Mesangial cell (primary cell): ENCODE results near the genes MORC4, COL4A6 and AMMECR1.

DNA sequence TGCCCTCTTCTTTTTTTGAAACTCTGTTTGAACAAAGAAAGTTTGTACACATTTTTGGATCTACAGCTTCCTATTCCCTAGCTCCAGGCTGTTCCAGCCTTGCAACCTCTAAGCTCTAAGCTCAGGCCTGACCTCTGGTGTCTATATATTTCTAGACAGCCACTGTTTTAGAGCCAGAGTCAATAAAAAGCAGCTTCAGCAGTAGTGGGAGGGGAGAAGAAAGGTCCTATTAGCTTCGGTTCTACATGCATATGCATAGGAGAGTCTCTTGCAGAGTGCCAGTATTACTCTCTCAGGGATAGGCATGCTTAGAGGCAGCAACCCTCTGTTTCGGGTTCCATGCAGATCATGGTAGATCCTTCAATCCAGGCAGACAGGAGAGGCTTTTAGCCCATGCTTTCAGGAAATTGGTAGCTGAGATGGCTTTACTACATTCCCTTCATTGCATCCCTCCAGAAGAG lies 39.8 kb downstream of the CLDN2 start:
- RAMPAGE, long total RNA = no peak

- RAMPAGE, long total RNA = no peak
Measured at GRCh38 chrX:106999926-107000659, at the start of gene MORC4. MORC4 (minus strand) TSS chrX:107000212.

- RAMPAGE, long total RNA = no peak
Measured at GRCh38 chrX:107451123-107451510, 1.7 kb downstream of the FRMPD3 start.

- RAMPAGE, long total RNA = no peak
Measured at GRCh38 chrX:107701482-107702076, 73.3 kb downstream of the PRPS1 start.

DNA sequence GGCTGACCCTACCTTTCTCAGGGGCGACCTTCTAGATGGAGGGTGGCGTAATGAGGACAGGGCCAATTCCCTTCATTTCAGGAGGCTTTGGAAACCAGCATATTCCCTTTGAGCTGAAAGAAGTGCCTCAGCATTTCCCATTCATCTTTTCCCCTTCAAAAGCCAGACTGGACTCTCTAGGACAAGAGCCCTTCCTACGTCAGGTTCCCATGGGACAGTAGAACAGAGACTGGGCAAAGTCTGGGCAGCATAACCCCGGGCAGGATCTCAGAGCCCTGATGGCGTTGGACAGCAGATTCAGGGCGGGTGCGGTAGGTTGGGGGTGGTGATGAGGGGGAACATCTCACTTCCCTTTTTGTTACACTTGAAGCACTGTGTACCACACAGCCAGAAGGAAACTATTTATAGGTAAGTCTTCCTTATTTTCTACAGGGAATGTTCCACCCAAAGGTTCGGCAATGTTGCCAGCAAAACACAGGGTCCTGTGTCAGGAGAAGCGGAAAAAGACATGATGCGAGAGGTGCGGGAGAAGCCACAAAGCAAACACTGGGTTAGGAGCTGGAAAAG lies 54.3 kb downstream of the TSC22D3 start:
- RAMPAGE, long total RNA = no peak

GRCh38 chrX:107724377-107724943 lies 51.1 kb downstream of the TSC22D3 start:
- RAMPAGE, long total RNA = no peak

GRCh38 chrX:107827104-107827260 lies 1.3 kb downstream of the MID2 start:
- RAMPAGE, long total RNA = no peak

GRCh38 chrX:108153600-108154112 lies 62.1 kb downstream of the ATG4A start:
- RAMPAGE, long total RNA = no peak

- RAMPAGE, long total RNA = no peak
Measured at GRCh38 chrX:108438111-108438652, at the start of gene COL4A6. COL4A6 (minus strand) TSS chrX:108438422.

- RAMPAGE, long total RNA = no peak
Measured at GRCh38 chrX:108625901-108626123, 110.6 kb downstream of the IRS4 start.

DNA sequence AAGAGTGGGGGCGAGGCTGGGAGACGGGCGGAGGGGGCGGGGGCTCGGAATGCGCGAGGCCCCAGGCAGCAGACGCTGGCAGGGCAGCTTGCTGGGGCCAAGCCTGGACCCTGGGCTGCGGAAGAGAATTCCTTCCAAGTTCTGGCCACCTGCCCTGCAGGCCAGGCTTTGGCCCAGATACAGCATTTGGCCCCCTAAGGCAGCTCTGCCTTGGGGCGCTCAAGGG lies 271 bp upstream of the KCNE5 start:
- RAMPAGE, long total RNA = no peak

DNA sequence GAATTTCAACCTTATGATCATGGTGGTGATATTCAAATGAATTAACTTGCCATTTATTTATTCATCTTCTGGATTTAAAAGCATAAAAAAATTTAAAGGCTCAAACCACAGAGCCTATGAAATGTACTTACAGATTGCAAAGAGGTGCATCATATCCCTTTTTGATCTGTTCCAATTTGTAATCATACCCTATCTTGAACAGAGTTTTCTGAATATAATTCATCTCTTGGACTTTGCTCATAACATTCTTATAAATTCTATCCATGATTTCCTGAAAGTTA lies 43.9 kb upstream of the KCNE5 start:
- RAMPAGE, long total RNA = no peak

GRCh38 chrX:109688184-109689134 lies 44.6 kb downstream of the ACSL4 start:
- RAMPAGE, long total RNA = no peak

DNA sequence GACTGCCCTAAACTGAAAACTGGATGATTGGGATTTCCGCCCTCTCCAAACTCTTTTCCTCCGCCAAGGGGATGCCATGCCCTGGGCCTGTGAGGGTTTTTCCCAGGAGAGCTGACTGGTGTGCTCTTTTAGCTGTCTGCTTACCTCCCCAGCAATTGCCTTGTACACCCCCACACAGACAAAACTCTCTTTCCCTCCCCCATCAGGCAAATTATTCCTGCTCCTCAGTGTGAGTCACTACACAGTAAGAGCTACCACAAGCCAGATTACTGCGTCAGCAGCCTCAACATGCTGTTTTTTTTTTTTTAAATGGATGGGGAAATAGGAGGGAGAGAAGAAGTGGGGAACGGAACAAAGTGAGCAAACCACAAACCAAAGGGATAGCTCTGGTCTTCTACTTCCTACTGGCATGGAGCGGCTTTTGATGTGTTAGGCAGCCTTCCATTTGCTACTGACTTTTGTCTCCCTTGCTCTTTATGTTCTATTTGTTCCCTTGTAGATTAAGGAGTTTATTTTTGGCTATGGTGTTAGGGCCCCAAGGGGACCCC lies 107.5 kb upstream of the ACSL4 start:
- RAMPAGE, long total RNA = no peak

DNA sequence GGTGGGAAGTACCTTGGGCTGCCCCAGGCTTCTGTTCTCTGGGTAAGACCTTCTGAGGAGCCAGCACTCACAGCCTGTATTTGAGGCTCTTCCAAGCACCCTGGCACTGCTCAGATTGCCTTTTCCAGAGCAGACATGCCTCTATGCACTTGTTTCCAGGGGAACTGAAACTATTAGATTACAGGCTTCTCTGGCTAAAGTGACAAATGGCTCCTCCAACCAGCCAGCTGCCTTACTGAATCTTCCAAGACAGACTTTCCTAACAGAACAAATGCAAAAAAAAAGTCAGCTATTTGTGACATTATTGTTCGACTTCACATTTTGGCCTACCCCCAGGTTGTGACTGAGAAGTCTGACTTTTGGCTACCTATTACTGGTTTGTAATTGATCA lies 111.4 kb upstream of the ACSL4 start:
- RAMPAGE, long total RNA = no peak

- RAMPAGE, long total RNA = no peak
Measured at GRCh38 chrX:110003444-110003701, 459 bp downstream of the TMEM164 start.

DNA sequence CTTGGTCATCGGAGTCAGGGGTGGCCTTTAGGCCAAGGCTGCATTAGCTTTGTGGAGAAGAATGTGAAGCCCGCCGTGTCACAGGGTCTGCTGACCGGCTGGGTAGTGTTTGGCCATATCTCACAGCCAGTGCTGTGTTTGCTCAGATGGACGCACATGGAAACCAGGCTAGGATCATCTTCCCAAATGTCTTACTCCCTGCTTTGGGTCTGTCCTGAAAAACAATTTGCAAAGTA lies 13.0 kb downstream of the TMEM164 start:
- RAMPAGE, long total RNA = no peak

GRCh38 chrX:110158915-110159628 lies 156.2 kb downstream of the TMEM164 start:
- RAMPAGE, long total RNA = no peak

DNA sequence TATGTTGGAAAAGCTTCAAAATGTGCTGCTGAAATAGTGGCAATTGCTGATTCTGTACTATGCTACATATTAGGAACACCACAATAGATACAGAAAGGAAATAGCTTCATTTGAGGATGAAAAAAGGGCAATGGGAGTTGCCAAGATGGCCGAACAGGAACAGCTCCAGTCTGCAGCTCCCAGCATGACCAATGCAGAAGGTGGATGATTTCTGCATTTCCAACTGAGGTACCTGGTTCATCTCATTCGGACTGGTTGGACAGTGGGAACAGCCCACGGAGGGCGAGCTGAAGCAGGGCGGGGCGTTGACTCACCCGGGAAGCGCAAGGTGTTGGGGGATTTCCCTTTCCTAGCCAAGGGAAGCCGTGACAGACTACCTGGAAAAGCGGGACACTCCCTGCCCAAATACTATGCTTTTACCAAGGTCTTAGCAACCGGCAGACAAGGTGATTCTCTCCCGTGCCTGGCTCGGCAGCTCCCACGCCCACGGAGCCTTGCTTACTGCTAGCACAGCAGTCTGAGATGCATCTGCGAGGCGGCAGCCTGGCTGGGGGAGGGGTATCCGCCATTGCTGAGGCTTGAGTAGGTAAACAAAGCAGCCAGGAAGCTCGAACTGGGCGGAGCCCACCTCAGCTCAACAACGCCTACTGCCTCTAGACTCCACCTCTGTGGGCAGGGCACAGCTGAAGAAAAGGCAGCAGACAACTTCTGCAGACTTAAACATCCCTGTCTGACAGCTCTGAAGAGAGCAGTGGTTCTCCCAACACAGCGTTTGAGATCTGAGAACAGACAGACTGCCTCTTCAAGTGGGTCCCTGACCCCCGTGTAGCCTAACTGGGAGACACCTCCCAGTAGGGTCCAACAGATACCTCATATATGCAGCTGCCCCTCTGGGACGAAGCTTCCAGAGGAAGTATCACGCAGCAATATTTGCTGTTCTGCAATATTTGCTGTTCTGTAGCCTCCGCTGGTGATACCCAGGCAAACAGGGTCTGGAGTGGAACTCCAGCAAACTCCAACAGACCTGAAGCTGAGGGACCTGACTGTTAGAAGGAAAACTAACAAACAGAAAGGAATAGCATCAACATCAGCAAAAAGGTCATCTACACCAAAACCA lies 88.1 kb downstream of the AMMECR1 start:
- RAMPAGE, long total RNA = no peak

DNA sequence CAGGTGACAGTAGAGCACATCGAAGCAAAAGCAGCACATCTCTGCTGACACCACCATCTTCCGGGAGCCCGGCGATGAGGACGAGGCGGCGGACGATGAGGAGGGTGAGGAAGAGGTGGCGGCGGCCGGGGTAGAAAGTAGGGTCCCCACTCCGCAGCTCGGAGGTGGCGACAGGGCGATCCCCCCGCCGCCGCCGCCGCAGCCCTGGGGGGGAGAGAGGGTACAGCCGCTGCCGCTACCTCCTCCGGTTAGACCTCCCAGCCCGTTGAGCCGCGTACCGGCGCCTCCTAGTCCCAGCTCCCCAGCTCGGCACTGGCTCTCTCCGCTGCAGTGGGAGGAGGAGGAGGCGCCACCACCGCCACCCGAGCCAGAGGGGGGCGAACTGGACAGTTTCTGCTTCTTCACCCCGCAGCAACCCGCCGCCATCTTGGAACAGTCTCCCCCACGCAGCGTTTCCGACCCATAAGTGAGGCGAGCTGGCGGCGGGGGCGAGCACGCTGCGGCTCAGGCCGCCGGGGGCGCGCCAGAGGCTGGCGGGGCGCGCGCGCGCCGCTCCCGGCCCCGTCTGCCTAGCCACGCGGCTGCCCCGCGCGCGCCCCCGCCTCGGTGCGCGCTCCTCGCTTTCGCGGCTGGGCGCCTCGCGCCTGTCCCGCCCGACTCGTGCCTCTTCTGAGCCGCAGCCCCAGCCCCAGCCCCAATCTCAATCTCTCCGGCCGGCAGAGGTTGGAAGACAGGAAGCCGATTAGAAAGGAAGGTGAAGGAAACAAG lies at the start of gene AMMECR1:
AMMECR1 (minus strand) TSS at position 440 of the 768 bp plus-strand sequence.
- RAMPAGE, long total RNA = start-site peak on the minus strand centred at position 289 of the sequence, 61 bp wide, 91 reads; start-site peak on the minus strand centred at position 437 of the sequence, 20 bp wide, 379 reads